Measurements from ENCODE around the genes PXN, PLA2G1B and GATC.

GRCh38 chr12:119713504-119714060 lies 45.6 kb downstream of the PRKAB1 start:
- PRO-cap, result no peak

- PRO-cap, result no peak
Observed at GRCh38 chr12:119730283-119730892, 62.5 kb downstream of the PRKAB1 start.

DNA sequence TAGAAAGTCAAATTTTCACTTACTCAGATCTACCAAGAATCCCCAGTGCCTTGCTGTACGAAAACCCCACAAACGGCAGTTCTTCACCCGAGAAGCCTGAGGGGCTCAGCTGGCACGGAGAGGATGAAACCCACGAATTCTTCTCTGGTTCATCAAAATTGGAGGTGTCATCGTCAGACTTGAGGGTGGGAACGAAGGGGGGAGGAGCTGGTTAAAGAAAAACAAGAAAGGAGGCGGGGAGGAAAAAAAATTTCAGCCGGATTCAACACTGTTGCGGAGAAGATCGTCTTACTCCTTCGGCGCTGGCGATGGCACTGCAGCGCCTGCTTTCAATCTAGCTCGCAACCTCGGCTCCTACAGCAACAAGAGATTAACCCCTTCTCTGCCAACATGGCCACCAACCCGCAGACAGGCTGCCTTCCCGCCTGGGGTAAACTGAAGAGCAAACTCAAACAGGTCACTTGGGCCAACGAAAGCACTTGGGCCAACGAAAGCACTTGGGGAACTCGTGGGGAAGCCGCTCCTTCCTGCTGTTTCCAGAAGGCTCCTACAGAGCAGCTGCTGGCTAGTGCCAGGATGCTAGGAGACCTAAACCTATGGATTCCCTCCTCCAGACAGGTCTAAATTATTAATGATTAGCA lies 73.8 kb downstream of the CIT start:
- PRO-cap, result no peak

DNA sequence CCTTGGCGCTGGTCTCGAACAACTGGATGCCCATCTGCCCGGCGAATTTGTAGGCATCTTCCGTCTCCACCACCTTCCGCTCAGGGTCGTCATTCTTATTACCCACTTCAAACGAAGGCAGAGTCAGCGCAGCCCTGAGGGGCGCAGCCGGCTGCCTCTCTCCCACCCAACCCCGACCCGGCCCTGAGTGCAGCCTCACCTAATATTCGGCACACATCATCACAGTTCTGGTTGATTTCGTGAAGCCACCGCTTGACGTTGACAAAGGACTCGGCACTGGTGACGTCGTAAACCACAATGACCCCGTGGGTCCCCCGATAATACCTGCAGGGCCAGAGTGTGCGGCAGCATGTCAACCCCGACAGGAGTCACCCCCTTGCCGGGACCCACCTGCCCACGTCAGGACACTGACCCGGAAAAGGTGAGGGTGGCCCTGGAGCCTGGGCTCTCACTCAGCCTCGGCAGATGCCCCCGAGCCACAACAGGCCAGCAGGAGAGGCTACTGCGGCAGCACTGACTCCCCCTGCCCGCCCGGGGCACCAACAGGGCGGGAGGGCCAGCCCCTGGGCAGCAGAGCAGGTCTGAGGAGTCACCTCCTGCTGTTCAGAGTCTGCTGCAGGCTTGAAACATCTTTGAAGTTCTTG lies 17.6 kb downstream of the RAB35 start:
- PRO-cap, result no peak

DNA sequence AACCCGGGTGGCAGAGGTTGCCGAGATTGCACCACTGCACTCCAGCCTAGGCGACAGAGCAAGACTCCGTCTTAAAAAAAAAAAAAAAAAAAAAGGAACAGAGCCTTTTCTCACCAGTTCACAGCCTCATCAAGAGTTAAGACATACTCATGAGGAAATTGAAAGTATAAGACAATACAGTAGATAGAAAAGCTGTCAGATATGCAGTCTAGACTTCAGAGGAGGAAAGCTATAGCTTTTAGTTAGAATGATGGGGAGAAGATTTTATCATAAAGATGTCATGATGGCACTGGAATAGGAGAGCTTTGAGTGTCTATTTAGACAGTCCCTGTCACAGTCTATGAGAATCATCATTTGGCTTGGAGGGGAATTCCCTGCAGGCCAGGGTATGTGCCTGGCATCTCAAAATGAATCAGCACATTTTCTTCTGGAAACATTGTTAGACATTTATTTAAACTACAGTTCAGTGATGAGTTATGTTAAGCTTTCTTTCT lies 2.8 kb upstream of the RAB35 start:
- PRO-cap, result no peak

DNA sequence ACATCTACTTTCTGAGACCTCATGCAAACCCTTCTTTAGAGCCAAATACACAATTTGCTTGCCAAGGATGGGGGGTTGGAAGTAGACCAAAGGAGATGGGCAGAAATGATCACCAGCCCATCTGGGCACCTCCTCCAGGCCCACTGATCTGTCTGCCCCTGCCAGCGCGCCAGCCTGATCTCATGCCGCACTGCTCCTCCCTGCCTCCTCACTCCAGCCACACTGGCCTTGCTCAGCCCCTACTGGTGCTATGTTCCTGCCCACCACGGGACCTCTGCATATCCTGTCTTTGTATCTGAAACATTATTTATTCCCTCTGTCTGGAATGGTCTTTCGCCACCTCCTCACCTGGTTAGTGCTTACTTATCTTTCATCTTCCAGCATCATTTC lies 24.8 kb upstream of the RAB35 start:
- PRO-cap, result no peak

GRCh38 chr12:120183305-120183753 lies 11.2 kb downstream of the GCN1 start:
- PRO-cap, result no peak

- PRO-cap, result no peak
Observed at GRCh38 chr12:120194096-120194622, 356 bp downstream of the GCN1 start.

GRCh38 chr12:120195930-120196786 lies 1.6 kb upstream of the GCN1 start:
- PRO-cap, result no peak

GRCh38 chr12:120196787-120197810 lies 2.6 kb upstream of the GCN1 start:
- PRO-cap, result no peak

DNA sequence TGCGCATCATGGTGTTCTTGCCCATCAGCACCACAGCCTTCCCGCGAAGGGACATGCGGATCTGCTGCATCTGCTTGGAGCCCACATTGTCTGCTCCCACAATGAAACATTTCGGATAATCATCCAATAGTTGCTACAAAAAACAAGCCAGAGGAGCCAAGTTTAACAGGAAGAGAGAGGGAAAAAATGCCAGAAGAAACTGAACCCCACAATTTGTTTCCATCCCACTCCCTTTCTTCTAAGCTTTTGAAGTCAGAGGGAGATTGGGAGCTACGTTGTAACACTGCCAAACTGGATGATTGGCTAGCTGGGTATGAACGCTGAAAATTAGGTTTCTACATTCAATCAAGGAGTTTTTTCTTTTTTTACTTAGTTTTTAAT lies 1.6 kb downstream of the RPLP0 start:
- PRO-cap, result no peak

GRCh38 chr12:120222495-120222993 lies 21.6 kb upstream of the RPLP0 start:
- PRO-cap, result no peak

DNA sequence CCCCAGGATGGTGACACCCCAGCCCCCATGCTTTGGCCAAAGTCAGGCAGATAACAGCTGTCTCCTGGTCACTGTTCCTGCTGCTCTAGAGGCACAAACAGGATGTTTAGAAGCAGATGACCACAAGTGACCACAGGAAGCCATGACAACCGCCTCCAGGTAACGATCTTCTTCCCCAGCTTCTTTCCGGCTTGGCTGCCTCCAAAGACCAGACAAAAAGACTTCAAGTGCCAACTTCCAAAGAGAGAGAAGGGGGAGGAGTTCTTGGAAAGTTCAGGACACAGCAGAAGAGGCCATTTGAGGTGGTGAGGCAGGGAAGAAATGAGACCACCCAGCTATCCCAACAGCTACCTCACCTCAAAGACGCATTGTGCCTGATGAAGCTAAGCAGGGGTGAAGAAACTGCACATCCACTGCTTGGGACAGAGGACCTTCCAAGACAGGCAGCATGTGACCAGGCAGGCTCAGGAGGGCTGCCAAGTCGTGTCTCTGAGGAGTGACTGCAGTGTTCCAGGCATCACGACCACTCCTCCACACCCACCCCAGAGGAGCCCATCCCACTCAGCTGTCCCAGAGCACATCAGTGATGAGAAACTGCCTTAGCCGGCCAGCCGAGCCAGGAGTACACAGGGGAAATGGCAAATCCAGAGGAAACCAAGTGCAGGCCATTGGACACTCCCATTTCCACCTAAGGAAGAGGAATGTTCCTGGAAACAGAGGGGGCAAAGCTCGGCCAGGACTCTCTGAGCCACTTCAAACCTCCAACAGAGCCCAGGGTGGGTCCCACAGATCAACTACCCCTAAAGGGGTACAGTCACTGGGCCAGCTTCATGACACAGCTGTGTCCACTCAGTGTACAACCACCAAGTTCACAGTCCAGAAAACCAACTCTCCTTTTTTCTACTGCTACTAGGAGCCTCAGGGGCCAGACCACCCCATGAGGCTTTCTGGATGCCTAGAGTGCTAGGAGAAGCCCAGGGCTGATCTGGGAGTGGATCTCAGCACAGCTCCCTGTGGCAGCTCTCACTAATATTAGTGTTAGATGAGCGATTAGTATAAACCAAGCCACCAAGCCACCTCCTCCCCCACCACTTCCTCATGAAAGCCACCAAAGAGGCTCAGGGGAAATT lies 15.6 kb downstream of the PXN start:
- PRO-cap, result unidirectional peak, minus-strand start at position 79 of the sequence

DNA sequence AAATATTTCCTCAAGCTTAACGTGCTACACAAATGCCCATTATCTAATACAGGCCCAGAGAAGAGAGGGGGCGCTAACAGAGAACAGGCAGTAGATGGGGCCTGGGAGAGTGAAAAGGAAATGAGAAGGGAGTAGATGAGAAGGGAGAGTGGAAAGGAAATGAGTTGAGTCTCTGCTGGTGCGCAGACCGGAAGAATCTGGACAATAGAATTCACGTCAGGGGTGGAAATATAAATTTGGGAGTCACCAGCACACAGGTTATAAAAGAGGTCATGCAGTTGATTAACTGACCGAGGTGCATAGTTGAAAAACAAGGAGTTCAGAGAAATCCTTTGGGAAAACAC lies 10.7 kb downstream of the PXN start:
- PRO-cap, result no peak

DNA sequence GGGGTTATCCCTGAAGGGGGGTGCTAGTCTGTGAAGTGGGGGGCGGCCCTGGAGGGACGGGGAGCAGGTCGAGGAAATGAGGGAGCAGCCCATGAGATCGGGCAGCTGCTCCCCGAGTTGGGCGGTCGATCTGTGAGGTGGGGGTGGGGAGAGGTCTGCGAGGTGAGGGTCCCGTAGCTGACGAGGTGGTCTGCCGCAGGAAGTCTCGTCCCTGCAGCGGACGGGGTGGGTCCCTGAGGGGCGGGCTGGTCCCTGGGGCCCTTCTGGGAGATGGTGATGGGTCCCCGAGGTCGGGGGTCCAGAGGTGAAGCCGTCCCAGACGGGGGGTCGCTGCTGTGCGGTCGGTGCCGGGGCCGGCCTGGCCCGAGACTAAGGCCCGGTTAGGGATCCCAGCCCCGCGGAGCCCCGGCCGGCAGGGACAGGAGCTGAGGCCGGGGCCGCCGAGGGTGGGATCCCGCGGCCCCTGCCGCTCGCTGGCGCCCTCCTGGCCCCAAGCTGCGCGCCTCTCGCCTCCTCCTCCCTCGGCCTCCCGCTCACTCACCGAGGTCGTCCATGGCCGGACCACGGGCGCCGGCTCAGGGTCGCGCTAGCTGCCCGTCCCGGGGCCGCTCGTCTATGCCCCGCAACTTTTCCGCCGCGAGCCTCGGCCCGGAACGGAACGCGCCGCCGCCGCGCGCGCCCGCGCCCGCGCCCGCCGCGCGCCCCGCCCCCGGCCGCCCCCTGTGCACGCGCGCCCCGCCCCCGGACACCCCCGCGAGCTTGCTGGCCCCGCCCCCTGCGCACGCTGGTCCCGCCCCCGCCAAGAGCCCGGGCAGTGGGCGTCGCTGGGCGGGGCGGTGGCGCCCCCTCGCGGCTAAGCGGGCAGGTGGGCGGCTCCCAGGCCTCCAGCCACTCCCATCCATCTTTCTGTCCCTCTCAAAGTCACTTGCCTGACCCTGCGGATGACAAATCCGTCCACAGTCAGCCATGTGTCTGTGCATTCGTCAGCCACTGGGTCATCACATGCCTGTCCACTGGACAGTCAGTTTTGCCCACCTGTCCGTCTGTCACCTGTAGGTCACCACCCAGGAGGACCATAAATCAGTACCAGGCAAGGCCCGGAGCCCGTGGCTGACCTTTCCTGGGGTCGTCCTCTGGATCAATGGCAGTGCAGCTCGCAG lies at the start of gene PXN:
PXN (minus strand) TSS at position 655 of the 1,160 bp plus-strand sequence.
- PRO-cap, result unidirectional peak, minus-strand start at position 662 of the sequence

- PRO-cap, result no peak
Observed at GRCh38 chr12:120289994-120290254, 12.2 kb upstream of the SIRT4 start.

GRCh38 chr12:120308680-120308942 lies 6.5 kb downstream of the SIRT4 start:
- PRO-cap, result no peak

GRCh38 chr12:120327476-120328147 lies at the start of gene PLA2G1B:
Gene PLA2G1B (minus strand): TSS chr12:120327779.
- PRO-cap, result no peak

GRCh38 chr12:120445390-120446274 lies 552 bp downstream of the TRIAP1 start:
- PRO-cap, result no peak

GRCh38 chr12:120446275-120447289 lies at the start of gene GATC:
Gene GATC (plus strand): TSS chr12:120446444.
- PRO-cap, result bidirectional peak, plus-strand start at chr12:120446468, minus-strand start at chr12:120446369